Measurements from ENCODE around the gene FAM32A.

GRCh38 chr19:16101258-16101983 lies 10.3 kb upstream of the RAB8A start:
- RRBS: no CpG with 5 or more reads among the region's 10 CpGs

GRCh38 chr19:16112066-16112308 lies 298 bp downstream of the RAB8A start:
- RRBS: no CpG with 5 or more reads among the region's 18 CpGs

DNA sequence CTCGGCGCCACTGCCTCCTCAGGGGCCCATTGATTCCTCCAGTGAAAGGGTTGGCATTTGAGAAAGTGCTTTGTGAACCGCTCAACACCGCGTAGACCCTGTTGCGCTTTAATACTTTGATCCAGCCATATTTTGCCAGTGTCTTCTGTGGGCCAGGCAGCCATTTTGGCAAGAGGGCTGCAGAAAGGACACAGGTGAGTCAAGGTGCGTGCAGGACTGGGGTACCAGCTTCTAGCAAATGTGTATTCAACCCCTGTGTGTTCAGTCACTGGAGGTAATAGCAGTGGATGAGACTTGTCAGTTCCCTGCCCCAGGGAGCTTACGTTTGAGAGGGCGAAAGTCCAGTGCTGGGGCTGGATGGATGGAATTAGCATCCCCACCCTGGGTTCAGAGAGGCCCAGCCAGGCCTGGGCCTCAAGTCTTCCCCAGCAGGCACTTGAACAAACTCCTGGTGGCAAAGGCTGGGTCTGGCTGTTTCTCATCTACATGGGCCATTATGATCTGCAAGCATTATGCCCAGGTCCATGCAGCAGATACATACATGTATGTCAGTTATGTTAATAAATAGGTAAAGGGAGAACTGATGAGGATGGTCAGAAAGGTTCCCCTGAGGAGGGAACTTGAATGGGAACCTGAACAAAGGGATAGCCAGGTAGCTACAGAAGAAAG lies 3.9 kb downstream of the RAB8A start:
- RRBS: no CpG with 5 or more reads among the region's 9 CpGs

DNA sequence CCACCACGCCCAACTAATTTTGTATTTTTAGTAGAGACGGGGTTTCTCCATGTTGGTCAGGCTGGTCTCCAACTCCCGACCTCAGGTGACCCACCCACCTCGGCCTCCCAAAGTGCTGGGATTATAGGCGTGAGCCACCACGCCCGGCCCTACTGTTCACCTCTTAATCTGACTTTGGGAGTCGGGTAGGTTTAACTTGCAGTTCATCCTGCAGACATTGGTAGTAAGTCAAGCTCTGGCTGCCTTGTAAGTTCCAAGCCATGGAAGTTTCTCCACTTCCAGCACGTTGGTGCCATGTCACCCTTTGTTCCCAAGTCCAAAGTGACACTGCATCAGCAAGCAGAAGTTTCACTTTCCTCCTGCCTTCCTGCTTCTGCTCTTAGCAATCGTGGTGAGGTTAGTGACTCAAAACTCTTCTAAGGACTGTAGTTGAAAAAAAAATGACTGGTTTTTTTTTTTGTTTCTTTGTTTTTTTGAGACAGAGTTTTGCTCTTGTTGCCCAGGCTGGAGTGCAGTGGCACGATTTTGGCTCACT lies 7.7 kb downstream of the RAB8A start:
- RRBS: no CpG with 5 or more reads among the region's 11 CpGs

- RRBS: 98% methylated on average over 7 of the region's 36 CpGs
Measured at GRCh38 chr19:16132374-16133323, 10.8 kb upstream of the HSH2D start.

DNA sequence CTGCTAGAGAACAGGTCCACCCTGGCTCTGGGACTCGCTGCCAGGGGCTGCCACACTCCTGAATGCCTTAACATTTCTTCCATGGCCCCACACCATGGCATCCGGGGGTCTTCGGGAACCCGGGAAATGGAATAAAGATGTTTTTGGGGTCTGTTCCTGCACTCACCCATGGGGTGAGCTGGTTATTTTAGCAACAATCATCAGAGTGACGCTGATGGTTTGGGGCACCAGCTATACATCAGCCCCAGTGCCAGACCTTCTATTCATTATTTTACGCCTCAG lies 14.2 kb downstream of the HSH2D start:
- RRBS: no CpG with 5 or more reads among the region's 6 CpGs

- RRBS: 2% methylated on average over 6 of the region's 39 CpGs
Measured at GRCh38 chr19:16184909-16185651, at the start of gene FAM32A. Gene FAM32A (plus strand): TSS chr19:16185410.

GRCh38 chr19:16349716-16350272 lies 25.2 kb downstream of the KLF2 start:
- RRBS: no CpG with 5 or more reads among the region's 10 CpGs

DNA sequence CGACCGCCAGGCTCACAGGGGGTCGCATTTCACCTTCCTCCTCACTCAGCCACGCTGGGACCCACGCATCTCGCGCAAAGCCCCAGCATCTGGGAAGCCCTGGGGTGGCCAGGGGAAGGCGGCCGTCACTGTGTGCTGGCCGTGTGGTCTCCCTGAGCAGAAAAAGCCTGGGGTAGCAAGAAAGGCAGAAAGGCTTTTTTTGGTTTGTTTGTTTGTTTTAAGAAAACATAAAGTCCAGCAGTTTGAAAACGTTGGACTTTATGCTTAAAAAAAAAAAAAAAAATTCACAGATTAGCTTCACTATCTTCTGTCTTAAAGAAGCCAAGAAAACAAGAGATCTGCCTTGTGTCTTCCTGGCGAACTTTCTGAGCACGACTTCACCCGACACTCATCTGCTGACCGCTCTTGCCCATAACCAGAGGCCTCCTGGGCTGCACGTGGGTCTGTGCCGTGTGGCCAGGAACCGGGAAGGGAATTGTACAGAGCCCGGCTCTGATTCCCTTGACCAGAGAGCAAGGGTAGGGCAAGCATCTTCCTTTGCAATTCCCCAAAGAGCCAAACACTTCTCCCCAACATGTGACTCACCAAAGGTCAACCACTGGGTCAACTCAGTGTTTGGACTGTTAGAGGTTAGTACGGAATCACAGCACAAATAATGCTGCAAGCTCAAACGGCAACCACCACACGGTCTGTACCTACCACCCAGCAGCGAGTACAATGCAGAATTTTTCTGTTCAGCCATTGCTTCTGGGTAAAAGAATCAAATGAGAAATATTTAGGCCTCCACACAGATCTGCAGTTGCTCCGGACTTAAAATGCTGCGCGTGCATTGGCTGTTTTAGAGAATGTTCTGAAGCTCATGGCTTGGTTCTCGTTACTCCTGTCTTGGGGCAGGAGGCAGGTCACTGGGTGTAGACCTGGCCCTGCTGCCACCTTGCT lies 48.9 kb downstream of the KLF2 start:
- RRBS: no CpG with 5 or more reads among the region's 27 CpGs

DNA sequence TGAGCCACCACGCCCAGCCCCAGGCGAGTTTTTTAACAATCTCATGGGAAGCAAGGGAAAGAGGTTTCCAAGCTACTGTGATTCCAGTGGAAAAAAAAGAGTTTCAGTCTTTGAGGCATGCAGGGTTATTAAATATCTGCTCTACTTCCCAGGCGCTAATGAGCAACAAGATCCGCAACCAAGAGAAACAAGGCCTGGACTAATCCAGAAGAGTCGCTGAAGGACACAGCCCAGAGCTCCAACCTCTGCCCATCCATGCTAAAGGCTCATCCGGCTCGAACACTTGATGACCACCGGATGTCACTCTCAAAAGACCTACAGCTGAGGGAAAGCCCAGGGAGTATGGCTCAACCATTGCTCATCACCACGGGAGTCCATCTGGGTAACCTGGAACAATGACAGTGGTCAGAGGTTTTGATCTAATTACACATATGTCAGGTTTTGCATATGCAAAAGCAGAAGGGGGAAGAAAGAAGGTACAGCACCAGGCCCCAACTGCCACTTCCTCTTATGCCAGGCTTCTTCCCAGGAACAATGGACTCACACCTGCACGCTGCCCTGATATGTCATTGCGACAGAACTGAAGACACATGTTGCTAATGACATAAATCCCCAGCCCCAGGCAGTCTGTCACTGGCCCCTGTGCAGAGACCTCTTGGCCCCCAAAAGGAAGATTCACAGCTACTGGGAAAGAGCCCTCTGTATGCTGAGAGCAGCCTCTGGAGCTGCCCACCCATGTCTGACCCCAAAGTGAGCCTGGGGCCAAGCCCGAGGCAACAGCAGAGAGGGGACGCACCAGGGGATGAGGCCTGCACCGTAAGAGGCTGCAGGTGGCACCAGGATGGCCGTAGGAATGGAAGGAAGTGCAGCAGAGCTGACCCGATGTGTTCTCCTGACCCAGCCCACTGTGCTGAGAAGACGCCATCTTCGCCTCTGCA lies 26.5 kb downstream of the EPS15L1 start:
- RRBS: no CpG with 5 or more reads among the region's 18 CpGs

DNA sequence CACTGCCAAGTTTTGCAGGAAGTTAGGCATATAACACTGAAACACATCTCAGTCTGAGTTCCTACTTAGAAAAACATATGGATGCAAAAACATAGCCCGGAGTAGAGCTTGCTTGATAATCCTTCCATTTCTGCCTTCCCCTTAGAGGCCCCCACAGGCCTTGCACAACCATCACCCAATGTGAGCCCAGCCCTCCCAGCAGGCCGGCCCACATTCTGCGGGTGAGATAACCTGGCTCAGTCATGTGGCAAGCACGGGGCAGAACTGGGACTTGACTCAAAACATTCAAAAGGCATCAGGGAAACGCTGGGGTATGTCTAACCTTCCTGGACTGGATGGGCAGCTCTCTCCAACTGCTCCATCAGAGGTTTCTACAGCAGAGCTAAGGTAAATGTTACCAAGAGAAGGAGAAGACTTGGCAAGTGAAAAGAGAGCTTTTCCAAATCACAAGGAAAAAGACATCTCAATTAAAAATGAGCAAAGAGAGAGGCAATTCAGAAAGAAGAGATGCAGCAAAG lies 24.8 kb downstream of the EPS15L1 start:
- RRBS: 5% methylated on average over 2 of the region's 5 CpGs

- RRBS: no CpG with 5 or more reads among the region's 5 CpGs
Measured at GRCh38 chr19:16462805-16463174, 9.0 kb downstream of the EPS15L1 start.

- RRBS: no CpG with 5 or more reads among the region's 20 CpGs
Measured at GRCh38 chr19:16509400-16510051, 13.3 kb downstream of the C19orf44 start.

- RRBS: under 1% methylated on average over 16 of the region's 78 CpGs
Measured at GRCh38 chr19:16895787-16896753, 7.3 kb downstream of the F2RL3 start.

DNA sequence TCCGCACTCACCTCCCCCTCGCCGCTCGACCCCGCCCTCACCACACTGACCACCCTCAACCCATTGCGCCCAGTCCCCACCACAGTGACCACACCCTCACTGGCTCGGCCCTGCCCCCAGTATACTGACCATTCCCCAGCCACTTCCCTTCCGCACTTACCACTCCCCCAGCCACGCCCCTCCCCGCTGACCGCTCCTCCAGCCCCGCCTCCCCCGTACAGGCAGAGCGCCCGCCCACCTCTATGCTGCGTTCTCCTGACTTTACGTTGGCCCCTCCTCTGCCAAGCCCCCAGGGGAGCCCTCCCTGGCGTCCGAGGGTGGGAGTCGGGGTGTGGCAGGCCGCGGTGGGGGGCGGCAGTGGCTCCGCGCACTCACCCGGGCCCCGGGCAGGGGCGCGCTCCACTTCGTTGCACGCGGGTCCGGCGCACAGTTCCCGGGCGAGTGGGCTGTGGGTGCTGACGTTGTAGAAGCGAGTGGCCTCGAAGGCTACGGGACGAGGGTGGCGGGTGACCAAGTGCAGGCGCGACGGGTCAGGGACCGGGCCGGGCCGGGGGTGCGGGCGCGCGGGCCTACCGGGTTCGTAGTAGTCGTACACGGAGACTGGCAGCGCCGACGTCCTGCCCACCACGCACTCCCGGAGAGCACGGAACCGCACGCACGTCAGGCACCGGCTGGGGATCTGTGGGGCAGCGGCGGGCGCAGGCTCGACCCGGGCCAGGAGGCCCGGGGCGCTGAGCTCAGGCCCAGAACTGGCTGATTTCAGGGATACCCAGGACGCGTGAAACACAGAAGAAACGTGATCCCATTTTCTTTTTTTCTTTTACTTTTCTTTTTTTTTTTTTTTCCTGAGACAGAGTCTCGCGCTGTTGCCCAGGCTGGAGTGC lies 8.8 kb downstream of the F2RL3 start:
- RRBS: 2% methylated on average over 29 of the region's 78 CpGs

- RRBS: no CpG with 5 or more reads among the region's 17 CpGs
Measured at GRCh38 chr19:17025934-17026434, 626 bp downstream of the CPAMD8 start.

DNA sequence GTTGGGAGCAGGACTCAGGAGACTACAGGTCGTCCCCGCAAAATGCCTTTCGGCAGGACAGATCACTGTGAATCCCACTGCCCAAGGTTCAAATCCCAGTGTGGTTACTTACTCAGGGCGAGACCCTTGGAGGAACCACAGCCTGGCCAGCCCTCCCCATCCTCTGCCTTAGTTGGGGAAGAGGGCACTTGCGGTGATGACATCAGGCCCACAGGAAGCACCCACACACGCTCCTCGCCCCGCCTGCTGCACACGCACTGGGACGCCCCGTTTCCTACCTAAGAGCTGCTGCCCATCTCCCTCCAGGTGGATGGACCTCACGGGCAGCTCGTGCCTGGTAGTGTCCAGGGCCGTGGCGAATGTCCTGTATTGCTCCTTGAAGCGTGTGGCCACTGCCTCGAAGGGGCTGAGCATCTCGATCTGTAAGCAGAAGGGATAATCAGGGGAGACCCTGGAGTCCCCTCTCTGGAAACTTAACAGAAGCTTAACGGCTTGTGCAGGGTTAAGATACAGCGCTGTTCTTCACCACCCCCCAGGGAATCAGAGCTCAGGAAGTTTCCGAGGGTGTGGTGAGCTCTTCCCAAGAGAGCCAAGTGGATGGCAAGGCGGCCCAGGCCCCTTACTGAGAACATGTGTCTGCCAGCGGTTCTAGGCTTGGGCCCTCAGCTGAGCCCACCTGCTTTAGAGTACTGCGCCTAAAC lies 19.5 kb downstream of the HAUS8 start:
- RRBS: no CpG with 5 or more reads among the region's 24 CpGs

DNA sequence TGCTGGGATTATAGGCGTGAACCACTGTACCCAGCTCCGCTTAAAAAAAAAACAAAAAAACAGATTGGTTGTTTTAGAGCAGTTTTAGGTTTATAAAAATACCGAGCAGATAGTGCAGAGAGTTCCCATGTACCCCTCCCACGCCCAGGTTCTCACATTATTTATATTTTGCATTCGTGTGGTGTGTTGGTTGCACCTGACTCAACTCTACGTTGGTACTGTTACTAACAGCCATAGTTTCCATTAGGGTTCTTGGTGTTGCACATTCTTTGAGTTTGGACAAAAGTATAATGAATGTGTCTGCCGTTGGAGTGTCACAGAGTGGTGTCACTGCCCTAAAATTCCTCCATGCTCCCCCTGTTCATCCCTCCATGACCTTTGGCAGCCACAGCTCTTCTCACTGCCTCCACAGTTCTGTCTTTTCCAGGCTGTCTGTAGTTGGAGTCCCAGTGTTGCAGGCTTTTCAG lies 29.1 kb downstream of the MYO9B start:
- RRBS: no CpG with 5 or more reads among the region's 7 CpGs

- RRBS: no CpG with 5 or more reads among the region's 9 CpGs
Measured at GRCh38 chr19:17152538-17152853, 62.7 kb upstream of the USE1 start.

- RRBS: no CpG with 5 or more reads among the region's 2 CpGs
Measured at GRCh38 chr19:17156072-17156271, 59.2 kb upstream of the USE1 start.

Measured in CMK (cell line).